ENCODE data around the genes PRG4 and RGS21.

DNA sequence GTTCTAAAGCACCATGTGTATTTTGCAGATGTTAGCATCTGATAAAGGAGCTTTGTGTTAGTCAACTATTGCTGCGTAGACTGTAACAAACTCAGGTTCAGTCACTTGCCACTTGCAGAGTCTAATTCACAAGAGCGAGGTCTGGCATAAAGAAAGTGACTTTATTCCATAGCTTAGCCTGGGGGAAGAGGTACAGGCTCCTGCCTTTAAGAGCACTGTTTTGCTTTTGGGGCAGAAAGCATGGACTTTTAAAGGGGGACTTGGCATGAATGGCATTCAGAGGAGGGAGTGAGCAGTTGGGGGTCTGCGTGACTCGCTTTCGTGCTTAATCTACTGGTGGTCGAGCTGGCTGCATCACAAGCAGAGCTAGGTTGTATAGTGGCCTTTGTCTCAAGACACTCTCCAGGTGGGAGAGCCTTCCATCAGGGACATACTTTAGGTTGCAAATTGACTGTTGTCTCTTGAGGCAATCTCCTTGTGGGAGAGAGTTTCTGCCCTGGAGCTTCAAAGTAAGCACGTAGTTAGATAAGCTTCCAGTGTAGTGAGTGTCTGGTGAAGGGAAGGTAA is 93.8 kb downstream of the C1orf21 start:
- RRBS: no CpG with 5 or more reads among the region's 7 CpGs

- RRBS: no CpG with 5 or more reads among the region's 10 CpGs
Observed at GRCh38 chr1:184503852-184504434, 117.1 kb downstream of the C1orf21 start.

GRCh38 chr1:184504435-184504650 is 117.5 kb downstream of the C1orf21 start:
- RRBS: no CpG with 5 or more reads among the region's 4 CpGs

DNA sequence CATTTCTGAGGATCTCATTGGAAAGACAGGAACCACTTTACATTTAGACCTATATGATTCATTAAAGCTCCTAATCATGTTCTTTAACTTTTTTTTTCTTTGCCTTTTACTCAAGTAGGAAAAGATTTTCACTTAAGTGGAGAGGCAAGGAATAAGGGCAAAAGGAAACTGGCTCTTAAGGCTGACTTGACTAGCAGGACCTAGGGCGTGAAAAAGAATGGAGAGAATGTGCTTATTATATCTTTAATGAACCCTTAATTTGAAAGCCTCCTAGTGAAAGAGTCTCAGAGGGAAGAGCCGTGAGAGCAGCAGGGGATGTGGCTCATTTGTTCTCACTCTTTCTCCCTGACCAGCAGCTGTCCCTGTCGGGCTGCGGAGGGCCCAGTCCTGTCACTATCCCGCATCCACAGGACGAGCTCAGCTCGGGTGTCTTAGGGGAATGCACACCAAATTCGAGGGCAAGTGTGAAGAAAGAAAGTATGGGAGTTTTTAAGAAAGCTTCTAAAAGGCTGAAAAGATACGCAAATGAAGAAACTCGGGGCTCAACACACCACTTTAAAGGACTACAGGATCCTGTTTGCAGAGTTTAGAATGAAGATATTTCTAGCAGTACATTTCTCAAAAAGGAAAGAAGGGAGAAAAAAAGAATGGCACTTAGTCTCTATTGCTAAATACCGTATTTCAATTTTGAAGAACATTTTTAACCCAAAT is 180.0 kb downstream of the EDEM3 start:
- RRBS: no CpG with 5 or more reads among the region's 11 CpGs

GRCh38 chr1:184792340-184793143 is 37.9 kb upstream of the EDEM3 start:
- RRBS: no CpG with 5 or more reads among the region's 6 CpGs

DNA sequence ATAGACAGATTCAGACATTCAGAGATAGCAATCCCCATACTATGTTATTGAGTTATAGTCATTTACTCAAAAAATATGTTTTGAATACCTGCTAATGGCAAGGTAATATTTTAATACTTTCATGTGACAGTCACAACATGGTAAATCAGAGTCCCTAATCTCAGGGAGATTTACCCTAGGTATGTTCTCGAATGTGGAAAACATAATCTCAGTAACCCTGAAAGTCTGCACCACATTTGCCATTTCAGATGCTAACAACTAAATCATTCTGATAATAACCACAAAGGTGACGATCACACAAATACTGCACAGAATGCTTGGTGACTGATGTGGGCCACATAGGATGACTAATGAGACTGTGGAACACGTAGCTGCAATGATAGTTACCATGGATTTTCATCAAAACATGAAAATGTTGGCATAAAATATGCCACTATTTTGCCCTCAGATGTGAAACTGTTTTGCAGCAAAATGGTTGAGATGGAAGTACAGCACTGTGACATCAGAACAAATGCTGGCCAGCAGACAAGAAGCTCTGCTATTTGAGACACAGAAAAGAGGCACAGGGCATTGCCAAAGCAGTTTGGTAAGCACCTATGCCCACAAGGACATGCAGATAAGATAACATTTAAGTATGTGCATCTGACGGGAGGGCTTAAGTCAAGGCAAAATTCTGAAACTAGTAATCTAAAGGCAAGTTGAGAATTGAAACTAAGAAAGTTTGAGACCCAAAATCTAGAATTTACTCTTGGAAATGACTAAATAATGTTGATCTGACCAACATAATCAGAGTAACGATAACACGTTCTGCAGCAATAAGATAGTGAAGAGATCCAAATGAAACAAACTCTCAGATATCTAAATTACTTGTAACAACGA is 83.8 kb downstream of the NIBAN1 start:
- RRBS: no CpG with 5 or more reads among the region's 7 CpGs

GRCh38 chr1:184905015-184905645 is 69.2 kb downstream of the NIBAN1 start:
- RRBS: no CpG with 5 or more reads among the region's 3 CpGs

DNA sequence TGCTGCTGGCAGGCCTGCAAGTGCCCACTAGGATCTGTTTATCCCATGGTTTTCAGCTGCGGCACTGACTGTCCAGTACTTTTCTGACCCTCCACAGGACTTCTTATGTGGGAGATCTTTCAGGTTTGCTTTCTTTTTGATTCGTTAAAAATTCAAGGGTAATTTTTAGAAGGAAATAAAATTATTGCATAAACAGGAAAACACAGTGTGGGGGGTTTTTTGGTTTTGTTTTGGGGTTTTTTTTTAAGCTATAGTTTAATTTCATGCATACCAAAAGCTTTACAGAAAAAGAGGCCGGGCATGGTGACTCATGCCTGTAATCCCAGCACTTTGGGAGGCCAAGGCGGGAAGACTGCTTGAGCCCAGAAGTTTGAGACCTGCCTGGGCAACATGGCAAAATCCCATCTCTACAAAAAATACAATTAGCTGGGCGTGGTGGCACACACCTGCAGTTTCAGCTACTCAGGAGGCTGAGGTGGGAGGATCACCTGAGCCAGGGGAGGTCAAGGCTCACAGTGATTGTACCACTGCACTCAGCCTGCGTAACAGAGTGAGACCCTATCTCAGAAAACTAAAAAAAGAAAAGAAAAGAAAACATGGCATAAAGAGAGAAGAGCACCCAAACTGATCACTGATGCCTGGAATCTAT is 3.5 kb downstream of the NIBAN1 start:
- RRBS: no CpG with 5 or more reads among the region's 6 CpGs

DNA sequence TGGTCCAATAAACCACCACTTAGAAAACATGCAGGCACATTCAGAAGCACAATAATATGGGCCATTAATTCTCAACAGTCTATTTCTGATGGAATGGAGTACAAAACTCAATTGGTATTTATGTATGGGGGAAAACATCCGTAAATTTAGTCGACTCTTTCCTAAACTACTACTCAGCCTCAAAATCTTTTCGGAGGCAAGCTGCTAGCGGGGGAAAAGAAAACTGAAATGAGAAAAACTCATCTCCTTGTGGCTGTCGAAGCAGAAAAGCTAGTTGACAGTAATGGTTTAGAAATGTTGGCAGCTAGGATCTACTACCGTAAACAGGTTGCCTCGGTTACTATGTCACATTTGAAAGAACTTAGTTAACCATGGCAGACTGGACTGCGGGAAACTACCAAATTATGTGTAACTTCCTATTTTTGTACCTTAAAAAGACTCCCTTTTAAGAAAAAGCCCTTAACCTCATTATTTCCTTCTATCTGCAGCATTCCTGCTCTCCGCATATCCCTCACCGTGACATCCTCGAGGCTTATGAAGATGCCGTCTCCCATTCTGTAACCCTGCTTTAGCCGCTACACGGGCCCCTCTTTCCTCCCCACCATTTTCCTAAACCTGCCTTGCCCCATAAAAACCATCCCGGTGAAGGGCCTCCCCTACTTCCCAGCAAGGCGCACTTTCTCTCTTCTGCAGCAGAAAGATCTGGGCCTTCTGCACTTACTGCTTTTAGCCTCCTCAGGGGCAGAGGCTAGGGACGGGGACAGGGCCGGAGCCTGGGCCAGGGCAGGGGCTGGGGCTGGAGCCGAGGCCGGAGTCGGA is 787 bp downstream of the TRMT1L start:
- RRBS: 4% methylated on average over 3 of the region's 21 CpGs

GRCh38 chr1:185281074-185281869 is 35.8 kb downstream of the IVNS1ABP start:
- RRBS: no CpG with 5 or more reads among the region's 4 CpGs

DNA sequence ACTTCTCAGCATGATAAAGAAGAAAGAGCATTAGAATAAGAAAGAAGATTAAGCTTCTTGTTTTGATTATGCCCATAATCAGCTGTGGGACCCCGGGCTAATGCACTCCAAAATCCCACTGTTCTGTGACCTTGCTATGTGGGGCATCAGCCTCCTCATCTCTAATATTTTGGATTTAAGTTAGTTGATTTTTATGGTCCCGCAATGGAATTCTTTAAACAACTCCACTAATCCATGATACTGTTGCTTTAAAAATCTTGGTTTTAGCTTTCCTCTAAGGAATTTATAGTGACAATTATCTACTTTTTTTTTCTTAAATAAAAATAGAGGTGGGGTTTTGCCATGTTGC is 57.6 kb upstream of the IVNS1ABP start:
- RRBS: no CpG with 5 or more reads among the region's 2 CpGs

GRCh38 chr1:185439547-185440320 is 122.7 kb upstream of the IVNS1ABP start:
- RRBS: no CpG with 5 or more reads among the region's 2 CpGs

DNA sequence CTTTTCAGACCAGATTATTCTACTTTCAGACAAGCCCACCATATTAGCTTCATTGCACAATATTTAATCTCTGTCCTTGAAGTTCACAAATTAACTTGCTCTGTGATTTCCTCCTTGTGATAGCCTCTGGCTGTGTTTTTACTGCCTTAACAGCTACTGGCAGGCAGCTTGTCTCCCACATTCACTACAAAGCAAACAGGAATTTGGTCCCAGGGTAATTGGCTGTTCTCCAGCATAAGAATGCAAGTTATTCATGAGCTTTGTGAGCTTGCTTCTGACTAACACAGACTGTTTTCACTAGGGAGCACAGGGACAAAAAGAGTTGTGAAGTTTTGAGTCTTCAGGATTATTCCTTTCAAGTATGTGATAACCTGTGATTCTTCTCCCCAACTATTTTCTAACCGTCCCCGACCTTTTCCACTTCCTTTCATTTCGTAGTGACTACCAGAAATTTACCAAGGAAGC is 87.9 kb upstream of the HMCN1 start:
- RRBS: no CpG with 5 or more reads among the region's 3 CpGs

DNA sequence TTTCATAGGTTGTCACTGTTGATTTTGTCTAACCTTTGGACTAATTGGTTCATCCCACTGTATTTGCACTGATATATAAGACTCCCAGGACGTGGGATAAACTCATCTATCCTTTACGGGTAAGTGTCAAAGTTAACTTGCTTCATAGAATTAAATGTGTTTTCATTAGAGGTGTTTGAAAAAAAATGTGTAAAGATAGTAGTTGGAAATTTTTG is at the start of gene PRG4:
Gene PRG4 (plus strand): TSS at position 105 of the 215 bp plus-strand sequence.
- RRBS: no CpG with 5 or more reads among the region's 2 CpGs

DNA sequence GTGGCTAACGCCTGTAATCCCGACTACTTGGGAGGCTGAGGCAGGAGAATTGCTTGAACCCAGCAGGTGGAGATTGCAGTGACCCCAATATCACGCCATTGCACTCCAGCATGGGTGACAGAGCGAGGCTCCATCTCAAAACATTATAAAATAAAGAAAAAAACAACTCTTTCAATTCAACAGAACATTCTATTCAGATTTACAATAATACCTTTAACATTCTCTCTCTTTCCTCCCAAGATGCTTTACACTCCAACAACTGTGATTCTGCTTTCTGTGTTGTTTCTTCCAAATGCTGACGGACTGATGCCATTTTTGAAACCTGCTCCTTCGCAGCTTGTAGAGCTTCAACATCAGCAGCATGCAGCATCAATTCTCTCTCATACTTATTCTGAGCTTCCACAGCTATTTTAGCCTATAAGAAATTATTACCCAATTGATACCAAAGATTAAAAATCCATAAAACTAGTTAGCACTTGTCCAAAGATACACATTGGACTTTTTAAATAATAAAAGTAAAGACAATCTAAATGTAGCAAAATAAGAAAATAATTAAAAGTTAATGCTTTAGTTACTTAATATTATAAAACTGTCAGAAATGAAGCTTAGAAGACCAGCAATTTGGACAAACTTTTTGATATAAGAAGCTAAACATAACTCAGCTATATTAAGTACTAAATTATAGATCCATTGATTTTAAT is 30.7 kb downstream of the TPR start:
- RRBS: no CpG with 5 or more reads among the region's 6 CpGs

- RRBS: no CpG with 5 or more reads among the region's 8 CpGs
Observed at GRCh38 chr1:187641007-187641512, 812.3 kb downstream of the PLA2G4A start.

DNA sequence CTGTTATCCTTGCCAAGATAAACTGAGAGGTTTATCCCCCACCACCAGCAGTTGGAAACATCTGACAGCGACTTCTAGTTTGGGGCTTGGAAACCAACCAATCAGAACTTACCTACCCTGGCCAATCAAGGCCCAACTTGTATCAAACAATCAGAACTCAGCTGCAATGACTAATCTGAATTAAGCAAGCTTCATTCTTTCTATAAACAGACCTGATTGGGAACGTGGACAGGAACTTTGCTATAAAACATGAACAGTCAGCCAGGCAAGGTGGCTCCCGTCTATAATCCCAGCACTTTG is 34.0 kb downstream of the BRINP3 start:
- RRBS: no CpG with 5 or more reads among the region's 3 CpGs

DNA sequence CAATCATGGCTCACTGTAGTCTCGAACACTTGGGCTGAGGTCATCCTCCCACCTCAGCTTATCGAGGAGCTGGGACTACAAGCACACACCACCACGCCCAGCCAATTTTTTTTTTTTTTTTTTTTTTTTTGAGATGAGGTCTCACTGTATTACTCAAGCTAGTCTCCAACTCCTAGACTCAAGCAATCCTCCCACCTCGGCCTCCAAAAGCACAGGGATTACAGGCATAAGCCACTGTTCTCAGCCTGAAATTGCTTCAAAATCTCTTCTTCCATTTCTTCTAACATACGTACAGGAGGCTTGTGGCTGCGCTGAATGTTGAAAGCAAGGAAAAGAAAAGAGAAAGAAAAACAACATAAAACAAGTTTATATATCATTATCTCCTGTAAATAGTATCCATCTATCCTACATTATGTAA is 91.9 kb upstream of the RGS18 start:
- RRBS: no CpG with 5 or more reads among the region's 6 CpGs

DNA sequence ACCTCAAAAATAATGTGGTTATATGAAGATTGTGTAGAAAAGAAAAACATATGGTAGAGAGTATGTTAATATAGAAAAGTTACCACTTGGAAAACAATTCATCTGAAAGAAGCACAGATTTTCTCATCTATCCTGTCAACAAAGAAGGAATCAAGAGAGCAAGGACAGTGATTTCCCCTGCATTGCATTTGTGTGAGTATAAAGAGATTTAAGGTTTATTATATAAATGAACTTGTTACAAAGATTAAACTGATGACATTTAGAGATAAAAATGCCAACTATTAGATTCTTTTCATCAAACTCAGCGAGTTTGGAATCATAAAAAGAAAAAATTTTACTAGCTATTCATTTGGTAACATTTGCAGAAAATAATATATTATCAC is at the start of gene RGS21:
Gene RGS21 (plus strand): TSS at position 79 of the 383 bp plus-strand sequence.
- RRBS: no CpG with 5 or more reads among the region's 1 CpG

DNA sequence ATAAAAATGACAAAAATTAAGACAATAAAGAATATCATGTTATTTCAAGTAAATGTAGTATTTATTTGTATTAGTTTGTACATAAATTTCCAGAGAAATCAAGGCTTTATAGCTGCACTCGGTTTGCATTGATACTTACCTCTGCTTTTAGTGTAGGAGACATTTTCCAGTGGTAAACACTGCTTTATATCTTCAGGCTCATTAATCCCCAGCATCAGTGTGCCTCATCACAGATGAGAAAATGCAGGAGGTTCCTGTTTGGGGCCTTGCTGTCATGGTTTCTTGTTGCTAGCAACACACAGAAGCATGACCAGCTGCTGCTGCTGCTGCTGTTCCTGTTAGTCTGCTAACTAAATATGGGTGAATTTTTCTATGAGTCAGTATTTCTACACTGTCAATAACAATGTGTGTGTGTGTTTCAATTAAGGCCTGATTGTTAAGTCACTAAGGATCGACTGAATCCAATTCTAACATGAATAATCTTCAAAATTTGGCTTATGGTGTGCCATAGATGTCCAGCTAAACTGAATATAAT is 85.8 kb upstream of the RGS1 start:
- RRBS: no CpG with 5 or more reads among the region's 2 CpGs

Measured in BE2C (cell line).